ENCODE measurements around the gene MBL2.

DNA sequence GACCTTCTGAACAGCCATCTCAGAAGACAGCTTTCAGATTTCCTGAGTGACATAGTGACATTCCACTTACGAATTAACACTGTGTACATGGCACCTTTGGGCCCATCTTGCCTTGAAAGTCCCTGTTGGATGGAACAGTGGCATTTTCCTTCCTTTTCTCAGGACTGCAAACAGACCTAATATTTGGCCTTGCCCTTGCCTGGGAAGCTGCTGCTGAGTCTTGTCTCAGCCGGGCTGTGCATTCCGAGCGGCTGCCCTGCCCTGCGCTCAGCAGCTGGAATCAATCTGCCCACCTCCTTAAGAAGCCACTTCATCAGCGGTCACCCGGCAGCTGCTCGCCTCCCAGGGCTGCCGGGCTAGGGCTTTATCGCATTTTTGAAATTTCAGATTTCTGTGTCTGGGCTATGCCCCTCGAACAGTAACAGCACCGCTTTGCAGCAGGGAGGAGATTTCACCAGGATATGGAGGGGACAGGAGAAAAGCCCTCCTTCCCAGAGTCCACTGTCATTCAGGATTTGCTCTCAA, 81.0 kb upstream of the PRKG1 start:
- PRO-cap, result no peak

DNA sequence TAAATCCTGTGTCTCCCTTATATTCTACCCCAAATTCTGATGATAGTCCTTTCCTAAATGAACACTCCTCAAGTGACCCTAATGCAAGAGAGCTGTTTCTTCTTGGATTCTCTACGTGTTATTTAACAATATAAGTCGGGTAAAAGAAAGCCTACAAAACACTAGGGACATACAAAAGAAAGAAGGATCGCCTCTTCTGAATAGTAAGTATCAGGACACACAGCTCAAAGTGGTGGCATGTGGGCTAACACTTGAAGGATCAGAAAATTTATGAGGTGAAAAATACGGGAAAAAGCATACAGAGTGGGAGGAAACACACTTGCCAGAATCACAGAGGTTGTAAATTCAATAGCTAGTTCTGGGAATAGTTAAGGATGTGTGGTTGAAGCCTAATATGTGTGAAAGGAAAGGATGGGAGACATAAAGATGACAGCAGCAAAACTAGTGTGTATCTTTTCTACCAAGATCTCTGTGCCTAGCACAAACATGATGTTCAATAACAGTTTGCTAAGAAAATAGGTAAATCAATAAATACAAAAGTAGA, 125.6 kb downstream of the PRKG1 start:
- PRO-cap, result no peak

DNA sequence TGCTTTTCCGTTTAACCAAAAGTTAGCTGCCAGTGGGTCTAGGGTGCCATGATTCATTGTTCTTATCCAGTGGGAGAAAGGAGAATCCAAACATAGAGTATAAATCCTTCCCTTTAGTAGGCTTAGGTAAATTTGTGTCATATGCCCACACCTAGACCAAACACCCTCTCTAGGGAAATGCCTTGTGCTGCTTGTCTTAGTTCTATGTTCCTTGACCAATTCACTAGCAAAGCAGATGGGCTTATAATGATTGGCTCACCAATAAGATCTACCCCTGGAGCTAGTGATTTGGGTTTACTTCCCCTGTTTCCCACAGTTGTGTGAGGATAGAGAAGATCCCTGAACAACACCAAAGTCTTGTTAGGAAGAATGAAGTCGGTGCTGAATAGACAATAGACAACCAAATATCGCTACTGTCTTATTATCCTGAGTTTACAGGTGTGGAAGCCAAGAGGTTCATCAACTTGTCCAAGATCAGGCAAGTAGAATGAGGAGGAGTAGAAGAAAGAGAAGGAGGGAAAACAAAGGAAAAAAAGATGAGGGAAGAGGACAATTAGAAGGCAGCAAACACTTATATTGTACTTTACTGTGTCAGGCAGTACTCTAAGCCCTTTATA, 308.6 kb downstream of the PRKG1 start:
- PRO-cap, result no peak

DNA sequence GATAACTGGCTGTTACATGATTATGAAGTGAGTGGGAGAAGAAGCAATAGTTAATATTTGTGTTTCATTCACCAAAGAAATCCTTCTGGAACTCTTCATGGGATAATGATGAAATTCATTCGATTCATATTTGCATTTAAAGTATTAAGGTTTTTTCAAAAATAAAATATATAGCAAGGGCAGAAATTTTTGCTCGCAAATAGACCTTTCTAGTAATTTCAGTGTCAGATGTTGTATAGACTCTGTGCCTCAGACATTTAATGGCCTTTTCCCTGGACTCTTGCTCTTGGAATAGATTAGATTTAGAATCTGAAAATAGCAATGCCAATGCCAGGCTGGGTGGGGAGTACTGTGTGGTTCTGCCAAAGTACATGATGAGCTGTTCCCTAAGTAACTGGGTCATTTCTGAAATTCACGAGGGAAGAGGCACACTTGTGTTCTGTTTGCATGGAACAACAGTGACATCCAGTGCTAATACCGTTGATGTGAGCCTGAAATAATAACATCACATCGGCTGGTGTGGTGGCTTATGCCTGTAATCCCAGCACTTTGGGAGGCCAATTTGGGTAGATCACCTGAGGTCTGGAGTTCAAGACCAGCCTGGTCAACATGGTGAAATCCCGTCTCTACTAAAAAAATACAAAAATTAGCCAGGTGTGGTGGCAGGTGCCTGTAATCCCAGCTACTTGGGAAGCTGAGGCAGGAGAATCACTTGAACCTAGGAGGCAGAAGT, 119.1 kb downstream of the MBL2 start:
- PRO-cap, result no peak

DNA sequence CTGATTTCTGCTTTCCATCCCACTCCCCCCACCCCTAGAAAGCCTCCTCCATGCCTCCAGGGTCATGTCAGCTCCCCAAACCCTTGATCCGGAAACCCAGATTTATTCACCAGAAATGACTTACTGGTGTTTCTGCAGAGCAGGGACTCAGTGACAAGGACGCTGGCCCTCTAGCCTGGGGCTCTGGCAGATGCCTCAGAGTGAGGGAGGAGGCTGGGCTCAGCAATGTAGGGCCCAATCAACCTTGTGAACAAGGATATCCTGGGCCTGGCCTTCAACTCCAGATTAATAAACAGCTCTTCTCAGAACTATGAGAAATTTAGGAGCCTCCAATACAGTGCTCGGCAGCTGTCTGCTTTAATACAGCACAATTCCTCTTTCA, at the start of gene MBL2:
Gene MBL2 (minus strand): TSS at position 172 of the 382 bp plus-strand sequence.
- PRO-cap, result no peak

DNA sequence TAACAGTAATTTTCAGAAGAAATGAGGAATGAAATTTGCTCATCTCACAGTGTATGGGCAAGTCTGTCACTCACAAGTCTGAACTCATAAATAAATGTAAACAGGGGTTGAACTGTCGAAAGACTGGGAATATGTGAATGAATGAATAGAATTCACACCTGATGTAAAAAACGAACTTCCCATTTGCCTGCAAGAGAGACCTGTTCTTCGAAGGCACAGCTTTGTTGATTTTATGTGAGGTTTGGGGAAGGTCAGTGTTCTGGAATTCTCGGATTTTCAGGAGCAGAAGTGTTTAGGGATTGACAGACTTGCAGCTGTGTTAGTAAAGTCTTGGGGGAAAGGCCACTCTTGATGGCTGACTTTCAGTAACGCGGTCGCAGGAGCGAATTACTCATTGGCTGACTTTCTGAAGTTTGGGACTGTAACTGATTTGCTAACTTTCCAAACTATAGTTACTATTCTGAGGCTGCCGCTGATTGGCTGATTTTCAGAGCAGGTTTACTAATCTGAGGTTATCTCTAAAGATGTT, 228.2 kb upstream of the MBL2 start:
- PRO-cap, result no peak

GRCh38 chr10:58331604-58331940, 3.2 kb upstream of the UBE2D1 start:
- PRO-cap, result no peak

DNA sequence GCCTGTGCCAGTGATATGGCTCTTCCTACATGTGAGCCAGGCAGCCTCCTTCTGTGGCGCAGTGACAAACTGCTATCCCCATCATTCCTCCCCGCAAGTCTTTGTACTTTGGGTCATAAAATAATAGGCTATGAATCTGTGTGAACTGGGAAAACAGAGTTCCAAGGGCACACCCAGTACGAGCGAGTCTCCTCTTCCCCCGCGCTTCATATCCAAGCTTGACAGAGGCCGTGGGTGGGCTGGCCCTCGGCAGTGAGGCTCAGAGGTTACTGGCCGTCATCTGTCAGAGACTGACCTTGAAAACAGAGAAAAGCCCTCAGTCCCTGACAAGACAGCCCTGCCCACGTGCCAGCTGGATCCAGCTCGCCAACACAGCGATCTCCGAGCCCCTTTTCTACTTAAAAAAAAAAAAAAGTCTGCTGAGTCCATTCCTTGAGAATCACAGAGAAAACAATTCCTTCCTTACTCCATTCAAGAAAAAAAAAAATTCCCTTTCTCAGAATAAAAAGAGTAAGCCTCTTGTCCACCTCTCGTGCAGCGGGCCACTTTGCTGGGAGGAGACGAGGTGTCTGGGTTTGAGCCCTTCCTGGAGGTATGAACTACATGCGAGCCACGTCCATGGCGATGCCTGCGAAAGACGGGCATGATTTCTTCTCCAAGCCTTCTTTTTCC, 848 bp upstream of the BICC1 start:
- PRO-cap, result no peak

- PRO-cap, result no peak
Measured at GRCh38 chr10:58994685-58995148, 181.7 kb upstream of the PHYHIPL start.

DNA sequence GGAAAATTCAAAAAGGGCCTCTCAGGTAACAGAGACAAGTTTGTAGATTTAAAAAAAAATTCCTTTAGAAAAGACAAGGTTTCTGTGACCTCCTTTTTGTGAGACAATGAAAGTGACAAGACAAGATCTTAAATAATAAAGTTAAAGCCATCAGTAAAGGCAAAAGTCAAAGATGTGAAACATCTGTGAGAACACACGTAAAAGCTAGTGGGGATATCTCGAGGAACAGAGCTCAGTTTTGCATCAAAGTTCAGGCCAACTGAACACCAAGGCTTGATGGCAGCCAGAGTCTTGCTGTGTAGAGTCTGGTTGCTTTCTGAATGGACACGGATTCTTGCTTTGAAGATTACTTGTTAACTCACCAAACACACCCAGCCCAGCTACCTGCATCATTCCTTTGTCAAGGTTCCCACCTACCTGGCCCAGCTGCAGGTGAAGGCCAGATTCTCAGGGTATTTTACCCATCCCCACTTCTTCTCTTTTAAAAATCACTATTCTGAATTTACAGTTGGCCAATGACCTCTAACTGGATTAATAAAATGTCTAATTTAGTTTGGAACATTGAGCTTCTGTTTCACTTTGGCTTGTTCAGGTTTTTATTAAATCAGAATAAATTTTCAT, 174.5 kb upstream of the PHYHIPL start:
- PRO-cap, result no peak

DNA sequence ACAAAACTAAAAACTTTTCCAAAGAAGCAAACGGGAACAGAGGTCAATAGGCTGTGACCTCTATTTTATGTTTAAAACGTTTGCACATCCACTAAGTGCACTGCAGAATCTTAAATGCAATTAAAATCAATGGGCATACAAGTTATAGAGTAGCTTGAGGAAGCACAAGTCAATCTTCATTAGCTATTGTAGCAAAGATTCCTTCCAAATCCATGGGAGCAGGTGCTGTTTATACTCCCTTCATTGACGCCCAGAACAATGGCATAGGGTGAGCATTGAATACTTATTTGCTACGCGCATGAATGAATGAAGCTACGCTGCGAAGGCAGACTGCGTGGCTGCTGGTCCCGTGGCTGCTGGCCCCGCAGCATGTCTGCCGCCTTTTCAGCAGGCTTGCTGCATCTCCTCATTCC, 867 bp upstream of the PHYHIPL start:
- PRO-cap, result no peak

GRCh38 chr10:59366153-59366514, 3.8 kb upstream of the FAM13C start:
- PRO-cap, result no peak

DNA sequence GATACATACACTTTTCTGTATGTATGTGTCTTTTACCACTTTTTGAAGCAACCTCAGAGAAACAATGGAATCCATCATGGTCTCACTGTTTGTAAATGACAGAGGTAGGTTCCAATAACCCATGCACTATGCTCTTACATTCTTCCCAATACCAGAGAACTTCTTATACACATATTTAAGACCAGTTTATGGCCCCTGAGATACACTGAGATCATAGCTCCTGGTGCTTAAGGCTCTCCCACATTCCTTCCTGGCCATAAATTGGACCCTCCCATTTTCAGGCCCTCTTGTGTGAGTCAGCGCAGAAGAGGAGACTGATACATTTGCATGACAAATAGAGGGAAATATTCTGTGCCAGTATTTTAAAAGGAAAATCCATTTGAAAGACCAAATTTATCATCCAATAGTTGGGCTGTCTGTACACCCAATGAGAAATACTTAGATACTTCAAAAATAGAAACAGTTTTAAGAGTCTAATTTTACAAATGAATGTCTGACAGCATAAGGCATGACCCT, 35.4 kb downstream of the SLC16A9 start:
- PRO-cap, result no peak

- PRO-cap, result no peak
Measured at GRCh38 chr10:59678815-59679583, 30.7 kb downstream of the SLC16A9 start.

DNA sequence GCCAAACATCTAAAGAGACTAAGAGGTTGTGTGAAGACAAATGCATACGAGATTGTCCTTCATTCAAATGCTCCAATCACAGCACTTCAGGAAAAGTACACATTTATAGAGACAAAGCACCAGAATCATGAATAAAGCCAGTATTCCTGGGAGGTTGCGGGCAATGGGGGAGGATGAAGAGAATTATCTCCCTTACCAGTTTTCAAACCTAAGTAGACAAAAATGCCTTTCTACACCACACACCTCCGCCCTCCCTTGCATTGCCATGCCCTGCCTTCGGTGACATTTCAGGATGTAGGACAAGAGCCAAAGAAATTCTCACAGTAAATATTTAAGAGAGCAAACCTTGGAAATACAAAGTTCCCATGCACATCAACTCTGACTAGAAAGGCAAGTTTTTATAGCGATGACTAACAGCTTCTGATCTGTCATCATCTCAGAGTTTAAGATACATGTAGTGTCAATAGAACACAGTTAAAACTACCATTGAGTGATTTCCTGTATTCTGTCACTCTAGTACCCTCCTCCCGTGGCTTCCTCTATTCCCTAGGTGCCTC, 20.9 kb downstream of the SLC16A9 start:
- PRO-cap, result no peak

GRCh38 chr10:59900086-59900724, 6.2 kb downstream of the CCDC6 start:
- PRO-cap, result no peak

DNA sequence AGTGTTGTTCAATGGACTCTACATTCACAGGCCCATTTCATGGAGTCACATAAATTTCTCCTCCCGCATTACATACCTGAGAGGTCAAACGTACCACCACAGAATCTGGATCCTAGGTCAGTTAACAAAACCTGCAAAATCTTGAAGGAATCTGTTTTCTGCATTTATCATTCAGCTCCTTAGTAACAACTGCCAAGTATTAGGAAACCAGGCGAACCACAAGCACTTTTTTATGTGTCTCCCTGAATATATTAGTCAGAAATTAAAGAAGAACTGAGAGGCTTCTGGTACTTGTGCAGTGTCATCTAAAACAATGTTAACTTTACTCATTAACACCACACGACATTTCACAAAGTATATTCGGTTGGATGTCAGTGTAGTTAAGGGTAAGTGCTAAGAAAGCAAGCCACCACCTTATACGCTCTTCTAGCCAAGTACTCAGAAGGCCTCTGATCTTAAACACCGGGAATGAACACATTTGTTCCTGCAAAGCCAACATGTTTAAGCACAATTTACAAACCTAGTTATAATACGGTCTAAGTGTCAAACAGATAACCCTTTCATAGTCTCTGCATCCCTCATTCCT, 2.4 kb downstream of the CCDC6 start:
- PRO-cap, result no peak

DNA sequence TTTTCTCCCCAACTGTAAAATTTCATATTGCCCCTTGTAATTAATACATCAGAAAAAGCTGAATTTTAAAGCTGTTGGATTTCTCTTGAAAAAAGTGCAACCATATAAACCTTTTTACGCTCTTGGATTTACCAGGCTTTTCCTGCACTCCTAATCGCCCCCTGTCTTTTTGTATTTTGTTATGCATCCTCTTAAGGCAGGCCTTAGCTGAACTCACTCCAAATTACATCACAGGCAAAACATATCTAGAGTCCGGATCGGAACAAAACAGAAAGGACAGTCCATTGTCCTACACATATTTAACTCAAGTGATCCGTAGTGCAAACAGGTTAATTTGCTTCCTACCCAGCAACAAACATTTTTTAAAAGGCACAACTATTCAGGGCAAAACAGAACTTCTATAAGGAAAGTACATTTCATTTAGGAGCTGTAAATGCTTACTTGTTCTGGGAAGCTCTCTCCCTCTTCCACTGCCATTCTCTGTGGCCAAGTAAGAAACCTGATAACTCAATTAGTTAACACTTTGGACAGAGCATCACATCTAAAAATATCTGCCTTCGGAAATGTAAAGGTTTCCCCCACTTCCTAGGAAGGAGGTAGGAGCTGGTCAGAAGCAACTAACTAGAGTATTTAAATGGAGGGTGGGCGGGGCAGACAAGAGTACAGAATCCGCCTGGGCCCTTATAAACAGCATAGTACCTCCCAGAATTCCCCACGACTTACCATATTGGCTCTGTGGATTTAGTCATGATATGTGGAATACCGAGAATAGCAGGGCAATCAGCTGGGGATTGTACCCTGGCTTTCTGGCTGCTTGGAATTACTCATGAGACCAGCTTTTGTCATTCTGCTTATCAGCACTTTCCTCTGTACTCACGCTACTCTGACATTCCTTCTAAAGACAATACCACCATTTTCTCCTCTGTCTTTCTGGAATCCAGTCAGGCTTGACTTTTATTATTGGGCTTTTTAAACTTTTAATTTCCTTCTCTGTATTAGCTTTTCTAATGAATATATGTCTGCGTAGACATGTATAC, 89.5 kb downstream of the ANK3 start:
- PRO-cap, result no peak

GRCh38 chr10:60490493-60490833, 100.8 kb upstream of the ANK3 start:
- PRO-cap, result no peak

DNA sequence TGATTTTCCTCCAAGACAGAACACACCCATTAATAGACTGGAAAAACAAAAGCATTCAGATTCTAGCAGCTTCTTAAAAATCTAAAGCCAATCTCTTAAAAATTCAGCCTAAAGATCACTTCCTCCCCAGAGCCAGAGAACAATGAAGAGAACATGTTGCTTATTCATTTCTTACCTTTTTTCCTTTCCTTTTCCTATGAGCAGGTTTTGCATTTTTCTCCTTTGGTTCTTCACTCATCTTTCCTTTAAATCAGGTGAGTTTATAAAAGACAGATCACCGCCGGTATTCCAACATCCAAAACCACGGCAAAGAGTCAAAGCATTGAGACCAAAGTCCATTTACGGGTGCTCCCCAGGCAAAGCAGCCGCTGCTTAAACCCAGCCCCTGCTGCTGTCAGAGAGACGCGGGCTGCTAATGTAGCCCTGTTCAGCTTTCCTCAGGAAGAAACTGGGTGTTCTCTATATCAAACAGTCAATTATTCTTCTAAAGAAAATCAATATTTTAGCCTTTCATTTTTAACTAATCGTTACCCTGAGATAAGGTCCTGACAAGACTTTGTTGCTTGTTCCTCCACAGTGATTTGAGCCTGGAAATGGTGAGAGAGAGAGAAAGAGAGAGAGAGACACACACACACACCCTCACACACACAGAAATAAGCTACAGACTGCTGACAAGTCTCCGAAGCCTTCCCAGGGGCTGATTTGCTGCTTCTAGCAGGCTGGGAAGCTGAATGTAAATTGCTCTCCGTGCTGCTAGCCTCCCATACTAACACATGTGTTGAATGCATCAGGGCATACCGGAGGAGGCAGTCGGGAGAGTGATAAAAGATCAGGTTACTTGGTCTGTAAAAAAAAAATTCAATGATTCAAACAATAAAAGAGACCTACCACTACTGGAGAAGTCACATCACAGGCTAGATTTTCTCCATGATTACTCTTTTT, 182.9 kb upstream of the ANK3 start:
- PRO-cap, result no peak